Psoas muscle (tissue), 2 donors: ENCODE measurements around the genes EXOC3, SLC9A3 and BRD9.

- PRO-cap, 2 experiments = no peak in any of the 2 experiments
These were observed 77.0 kb upstream of the PLEKHG4B start for GRCh38 chr5:14949-15393.

- PRO-cap, 2 experiments = peak in 2 of 2 experiments; most common plus-strand start chr5:218798 (in 1); most common minus-strand start chr5:218783 (in 1)
These were observed 617 bp downstream of the SDHA start for GRCh38 chr5:218460-219414.

DNA sequence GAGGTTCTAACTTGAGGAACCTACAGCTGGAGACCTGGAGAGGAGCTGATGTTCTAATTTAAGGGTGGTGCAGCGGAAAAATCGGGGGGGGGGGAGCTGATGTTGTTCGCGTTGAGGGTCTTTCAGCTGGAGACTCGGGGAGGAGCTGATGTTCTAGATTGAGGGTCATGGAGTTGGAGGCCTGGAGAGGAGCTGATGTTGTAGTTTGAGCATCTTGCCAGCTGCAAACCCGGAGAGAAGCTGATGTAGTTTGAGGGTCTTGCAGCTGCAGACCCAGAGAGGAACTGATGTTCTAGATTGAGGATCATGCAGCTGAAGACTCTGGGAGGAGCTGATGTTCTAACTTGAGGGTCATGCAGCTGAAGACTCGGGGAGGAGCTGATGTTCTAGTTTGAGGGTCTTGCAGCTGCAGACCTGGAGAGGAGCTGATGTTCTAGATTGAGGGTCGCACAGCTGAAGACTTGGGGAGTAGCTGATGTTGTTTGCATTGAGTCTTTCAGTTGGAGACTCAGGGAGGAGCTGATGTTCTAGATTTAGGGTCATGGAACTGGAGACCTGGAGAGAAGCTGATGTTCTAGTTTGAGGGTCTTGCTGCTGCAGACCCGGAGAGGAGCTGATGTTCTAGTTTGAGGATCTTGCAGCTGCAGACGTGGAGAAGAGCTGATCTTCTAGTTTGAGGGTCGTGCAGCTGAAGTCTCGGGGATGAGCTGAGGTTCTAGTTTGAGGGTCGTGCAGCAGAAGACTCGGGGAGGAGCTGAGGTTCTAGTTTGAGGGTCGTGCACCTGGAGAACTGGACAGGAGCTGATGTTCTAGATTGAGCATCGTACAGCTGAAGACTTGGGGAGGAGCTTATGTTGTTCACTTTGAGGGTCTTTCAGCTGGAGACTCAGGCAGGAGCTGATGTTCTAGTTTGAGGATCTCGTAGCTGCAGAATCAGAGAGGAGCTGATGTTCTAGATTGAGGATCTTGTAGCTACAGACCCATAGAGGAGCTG is 11.0 kb downstream of the PDCD6 start:
- PRO-cap, 2 experiments = no peak in any of the 2 experiments

DNA sequence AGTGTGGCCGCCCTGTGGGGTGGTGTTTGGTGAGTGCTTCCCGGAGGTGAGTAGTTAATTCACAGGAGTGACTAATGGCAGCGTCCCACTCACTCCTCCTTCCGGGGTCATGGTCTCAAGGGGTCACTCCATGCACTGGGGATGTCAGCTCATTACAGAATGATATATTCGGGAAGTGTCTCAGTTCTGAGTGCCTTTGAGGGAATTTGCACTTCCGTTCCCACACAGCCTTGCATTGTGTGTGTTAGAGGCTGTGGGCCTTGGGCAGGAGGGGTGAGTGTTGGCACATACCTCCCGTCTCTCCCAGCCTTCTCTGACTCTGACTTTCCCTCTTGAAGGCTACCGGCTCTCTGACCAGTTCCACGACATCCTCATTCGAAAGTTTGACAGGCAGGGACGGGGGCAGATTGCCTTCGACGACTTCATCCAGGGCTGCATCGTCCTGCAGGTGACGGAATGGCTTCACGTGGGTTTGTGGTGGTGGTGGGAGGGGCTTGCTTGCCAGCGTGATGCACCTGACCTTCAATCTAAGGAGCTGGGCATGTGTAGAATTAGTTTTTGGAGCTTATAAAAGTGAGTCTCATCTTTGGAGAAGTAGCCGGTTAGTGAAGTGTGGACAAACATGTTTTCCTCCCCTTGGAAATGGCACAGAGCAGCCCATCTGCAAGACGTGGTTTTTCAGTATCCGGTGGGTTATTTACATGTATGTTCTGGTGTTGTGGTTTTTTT is 10.4 kb upstream of the AHRR start:
- PRO-cap, 2 experiments = no peak in any of the 2 experiments

DNA sequence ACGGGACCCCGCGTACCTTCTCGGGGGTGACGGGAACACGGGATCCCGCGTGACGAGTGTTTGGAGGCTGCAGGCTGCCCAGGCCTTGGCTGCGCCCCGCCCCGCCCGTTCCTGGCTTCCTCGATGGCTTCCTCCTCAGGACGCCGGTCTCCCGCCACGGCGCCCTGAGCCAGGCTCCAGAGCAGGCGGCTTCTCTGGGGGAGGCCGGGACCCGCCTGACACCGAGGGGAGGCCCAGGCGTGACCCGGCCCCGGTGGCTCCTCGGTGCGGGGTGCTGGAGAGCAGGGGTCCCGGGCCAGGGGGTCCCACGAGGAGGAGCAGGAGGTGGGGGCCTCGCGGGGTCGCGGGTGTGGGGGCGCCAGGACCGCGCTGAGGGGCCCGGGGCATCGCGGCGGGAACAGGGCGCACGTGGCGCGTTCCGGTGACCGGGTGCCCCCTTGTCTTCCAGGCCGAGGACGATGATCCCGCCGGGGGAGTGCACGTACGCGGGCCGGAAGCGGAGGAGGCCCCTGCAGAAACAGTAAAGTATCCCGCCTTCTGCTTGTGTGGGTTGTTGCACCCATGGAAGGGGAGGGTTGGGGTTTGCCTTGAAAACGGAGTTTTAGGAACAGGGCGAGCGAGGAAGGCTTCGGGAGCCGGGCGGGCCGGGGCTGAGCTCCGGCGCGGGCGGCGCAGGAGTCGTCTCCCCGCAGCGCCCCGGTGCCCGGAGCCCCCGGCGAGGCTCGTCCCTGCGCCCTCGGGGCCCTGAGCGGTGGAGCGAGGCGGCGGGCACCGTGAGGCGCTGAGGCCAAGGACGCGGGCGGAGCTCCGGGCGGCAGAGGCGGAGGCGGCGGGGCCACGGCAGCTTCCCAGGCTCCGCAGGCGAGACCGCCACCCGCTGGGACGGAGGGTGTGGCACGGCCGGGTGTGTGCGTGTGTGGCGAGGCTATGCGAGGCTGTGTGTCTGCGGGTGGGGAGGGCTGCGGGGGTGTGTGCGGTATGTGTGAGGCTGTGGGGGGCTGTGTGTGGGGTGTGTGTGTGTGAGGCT is 22.2 kb downstream of the AHRR start:
- PRO-cap, 2 experiments = no peak in any of the 2 experiments

- PRO-cap, 2 experiments = peak in 2 of 2 experiments; most common plus-strand start chr5:443176 (in 2); most common minus-strand start chr5:443134 (in 2)
These were observed at the start of gene EXOC3 for GRCh38 chr5:443006-443724. TSS of gene EXOC3 (plus strand) at chr5:443176.

- PRO-cap, 2 experiments = no peak in any of the 2 experiments
These were observed 33.0 kb downstream of the EXOC3 start for GRCh38 chr5:475795-476486.

GRCh38 chr5:523988-524317 is 296 bp downstream of the SLC9A3 start:
- PRO-cap, 2 experiments = no peak in any of the 2 experiments

DNA sequence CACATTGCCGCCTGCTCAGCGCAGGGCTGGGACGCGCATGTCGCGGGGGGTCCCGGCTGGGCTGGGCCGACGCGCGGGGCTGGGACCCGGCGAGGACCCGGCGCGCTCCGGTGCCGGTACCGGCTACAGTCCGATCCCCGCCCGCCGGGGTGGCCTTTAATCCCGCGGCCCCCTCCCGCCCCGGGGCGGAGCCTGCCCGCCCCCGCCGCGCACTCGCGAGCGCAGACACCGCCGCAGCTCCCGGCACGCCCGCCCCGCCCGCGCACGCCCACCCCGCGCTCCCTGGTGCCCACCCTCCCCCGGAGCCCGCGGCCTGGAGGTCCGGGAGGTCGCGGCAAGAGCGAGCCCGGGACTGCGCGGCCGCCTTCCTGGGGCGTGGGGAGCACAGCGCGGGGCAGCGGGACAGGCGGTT is at the start of gene SLC9A3:
TSS of gene SLC9A3 (minus strand) at position 132 of the 412 bp plus-strand sequence.
- PRO-cap, 2 experiments = no peak in any of the 2 experiments

DNA sequence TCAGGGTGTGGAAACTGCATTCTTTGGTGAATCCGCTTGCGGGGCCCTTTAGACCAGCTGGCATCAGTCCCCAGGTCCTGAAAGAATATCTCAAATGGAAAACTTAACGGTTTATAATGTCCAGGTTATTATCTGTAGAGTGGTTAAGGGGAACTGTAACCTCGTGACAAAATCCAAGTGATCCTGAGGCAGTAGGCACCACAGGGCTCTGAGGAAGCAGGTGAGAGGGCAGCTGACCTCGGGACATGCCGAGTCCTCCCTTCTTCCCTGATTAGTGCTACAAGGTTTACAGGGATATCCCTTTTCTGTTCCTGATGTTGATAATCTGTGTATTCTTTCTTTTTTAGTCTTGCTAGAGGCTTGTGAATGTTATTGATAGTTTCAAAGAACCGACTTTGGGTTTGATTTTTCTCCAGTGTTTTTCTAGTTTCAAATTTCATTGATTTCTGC is 1.6 kb downstream of the CEP72 start:
- PRO-cap, 2 experiments = no peak in any of the 2 experiments

GRCh38 chr5:710653-711908 is 17.9 kb upstream of the TPPP start:
- PRO-cap, 2 experiments = no peak in any of the 2 experiments

DNA sequence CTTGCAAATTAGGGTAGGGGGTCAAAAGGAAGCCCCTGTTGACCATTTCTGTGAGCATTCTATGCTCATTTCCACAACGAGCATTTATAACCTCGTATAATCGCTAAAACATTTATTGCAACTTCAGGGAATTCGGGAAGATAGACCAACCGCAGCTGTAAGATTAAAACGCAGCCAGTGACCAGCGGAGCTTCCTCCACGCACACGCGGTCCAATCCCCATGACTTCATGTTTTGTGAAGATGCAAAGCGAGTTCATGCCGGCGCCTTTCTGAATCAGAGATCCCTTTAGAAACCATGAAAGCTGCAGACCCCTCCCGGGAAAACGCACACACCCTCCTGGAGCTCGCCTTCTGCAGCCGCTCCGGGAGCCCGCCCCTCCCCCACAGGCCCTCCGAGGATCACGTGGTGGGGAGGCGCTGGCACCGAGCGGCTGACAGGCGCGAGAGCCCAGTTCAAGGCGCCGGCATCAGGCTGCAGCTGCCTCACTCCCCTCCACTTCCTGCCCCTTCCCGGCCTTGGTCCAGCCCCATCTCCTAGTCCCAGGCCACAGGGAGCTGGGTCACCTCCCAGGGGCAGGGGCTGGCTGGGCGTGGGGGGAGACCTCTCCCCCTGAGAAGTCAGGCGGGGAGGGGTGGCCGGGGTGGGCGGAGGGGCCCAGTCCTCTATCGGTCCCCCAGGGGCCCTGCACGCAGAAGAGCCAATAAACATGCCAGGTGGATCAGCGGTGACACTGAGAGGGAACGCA is 1.5 kb downstream of the ZDHHC11B start:
- PRO-cap, 2 experiments = no peak in any of the 2 experiments

DNA sequence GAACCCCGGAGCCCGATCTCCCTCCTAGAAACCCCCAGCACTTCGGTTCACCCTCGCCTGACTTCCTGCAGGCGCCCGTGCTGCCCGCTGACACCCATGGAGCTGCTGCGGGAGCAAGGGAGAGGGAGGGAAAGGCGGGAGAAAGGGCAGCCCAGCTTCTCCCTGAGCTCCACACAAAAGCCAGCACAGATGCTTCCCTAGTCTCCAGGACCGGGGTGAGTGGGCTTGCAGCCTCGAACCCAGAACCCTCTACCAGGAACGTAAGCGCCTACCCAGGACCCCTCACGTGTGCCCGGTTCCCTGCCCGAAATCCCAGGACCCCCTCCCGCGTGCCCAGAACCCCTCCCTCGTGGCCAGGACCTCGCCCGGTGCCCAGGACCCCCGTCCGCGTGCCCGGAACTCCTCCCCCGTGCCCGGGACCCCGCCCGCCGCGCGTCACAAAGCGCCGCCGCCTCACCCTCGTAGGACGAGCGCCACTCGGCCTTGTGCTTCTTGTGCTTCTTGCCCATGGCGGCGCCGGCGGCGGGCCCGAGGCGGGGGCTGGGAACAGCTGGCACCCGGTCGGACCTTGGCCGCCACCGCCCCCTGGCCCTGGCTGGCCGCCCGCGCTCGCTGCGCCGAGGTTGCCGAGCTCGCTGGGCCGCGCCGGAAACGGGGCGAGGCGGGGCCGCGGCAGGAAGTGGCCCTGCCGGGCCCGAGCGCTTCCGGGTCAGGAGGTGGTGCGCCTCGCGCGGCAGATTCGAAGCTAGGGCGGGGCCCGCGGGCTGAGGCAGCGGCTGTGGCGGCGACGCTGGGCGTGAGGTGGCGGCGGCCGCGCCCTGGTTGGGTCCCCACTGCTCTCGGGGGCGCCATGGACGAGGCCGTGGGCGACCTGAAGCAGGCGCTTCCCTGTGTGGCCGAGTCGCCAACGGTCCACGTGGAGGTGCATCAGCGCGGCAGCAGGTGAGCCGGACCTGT is at the start of gene BRD9:
TSS of gene BRD9 (minus strand) at position 653 of the 957 bp plus-strand sequence.
- PRO-cap, 2 experiments = peak in 2 of 2 experiments; most common plus-strand start position 440 of the sequence (in 1); most common minus-strand start position 653 of the sequence (in 2)

- PRO-cap, 2 experiments = no peak in any of the 2 experiments
These were observed 42.1 kb downstream of the NKD2 start for GRCh38 chr5:1050628-1051204.

- PRO-cap, 2 experiments = no peak in any of the 2 experiments
These were observed 11.9 kb downstream of the SLC12A7 start for GRCh38 chr5:1099747-1100543.

- PRO-cap, 2 experiments = no peak in any of the 2 experiments
These were observed 9.9 kb downstream of the SLC12A7 start for GRCh38 chr5:1101690-1102699.

DNA sequence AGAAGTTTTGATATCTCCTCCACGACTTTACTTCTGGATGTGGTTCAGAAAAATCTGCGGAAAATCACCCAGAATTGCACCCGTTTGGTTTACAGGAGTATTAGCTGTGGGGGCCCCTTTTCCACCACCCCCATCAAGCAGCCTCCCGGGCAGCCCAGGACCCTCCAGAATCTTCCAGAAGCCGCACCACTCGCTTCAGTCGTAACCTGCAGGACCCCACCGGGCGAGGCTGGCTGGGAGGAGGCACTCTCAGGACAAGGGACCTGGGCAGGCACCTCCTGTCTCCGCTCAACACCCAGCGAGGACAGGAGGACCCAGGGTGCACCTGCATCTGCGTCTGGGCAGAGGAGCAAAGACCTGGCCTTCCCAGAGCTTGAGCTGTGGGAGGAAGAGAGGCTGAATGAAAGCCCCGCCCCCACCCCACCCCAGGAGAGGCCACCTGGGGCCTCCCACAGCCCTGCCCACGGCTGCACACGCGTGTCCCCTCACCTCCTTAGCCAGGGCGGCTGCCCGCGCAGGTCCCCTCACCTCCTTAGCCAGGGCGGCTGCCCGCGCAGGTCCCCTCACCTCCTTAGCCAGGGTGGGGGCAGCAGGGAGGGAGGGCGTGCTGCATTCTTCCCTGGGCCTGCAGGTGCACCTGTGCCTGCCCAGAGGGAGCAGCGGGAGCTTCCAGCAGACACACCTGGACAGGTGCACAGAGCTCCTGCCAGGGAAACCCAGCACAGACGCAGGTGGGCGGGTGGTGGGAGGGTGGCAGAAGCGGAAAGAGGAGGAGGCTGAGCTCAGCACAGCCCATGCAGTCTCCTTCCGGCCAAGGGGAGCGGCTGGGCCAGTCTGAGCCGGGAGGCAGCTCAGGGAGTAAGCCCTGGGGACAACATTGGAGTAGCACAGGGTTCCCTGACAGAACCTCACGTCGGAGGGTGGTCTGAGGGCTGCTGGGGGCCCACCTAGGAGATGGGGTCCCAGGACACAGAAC is 18.5 kb upstream of the SLC12A7 start:
- PRO-cap, 2 experiments = no peak in any of the 2 experiments

- PRO-cap, 2 experiments = no peak in any of the 2 experiments
These were observed 41.5 kb upstream of the SLC12A7 start for GRCh38 chr5:1153286-1153929.

GRCh38 chr5:1155020-1155435 is 43.2 kb upstream of the SLC12A7 start:
- PRO-cap, 2 experiments = no peak in any of the 2 experiments

GRCh38 chr5:1182594-1183229 is 18.7 kb upstream of the SLC6A19 start:
- PRO-cap, 2 experiments = no peak in any of the 2 experiments